Measurements from ENCODE around the genes OR2L8, OR2T29, OR2T27 and ZNF692.

- PRO-cap, 2 experiments: no peak in any of the 2 experiments
Observed at GRCh38 chr1:245857706-245858879, 649.0 kb downstream of the SMYD3 start.

- PRO-cap, 2 experiments: no peak in any of the 2 experiments
Observed at GRCh38 chr1:246193438-246194028, 313.5 kb downstream of the SMYD3 start.

DNA sequence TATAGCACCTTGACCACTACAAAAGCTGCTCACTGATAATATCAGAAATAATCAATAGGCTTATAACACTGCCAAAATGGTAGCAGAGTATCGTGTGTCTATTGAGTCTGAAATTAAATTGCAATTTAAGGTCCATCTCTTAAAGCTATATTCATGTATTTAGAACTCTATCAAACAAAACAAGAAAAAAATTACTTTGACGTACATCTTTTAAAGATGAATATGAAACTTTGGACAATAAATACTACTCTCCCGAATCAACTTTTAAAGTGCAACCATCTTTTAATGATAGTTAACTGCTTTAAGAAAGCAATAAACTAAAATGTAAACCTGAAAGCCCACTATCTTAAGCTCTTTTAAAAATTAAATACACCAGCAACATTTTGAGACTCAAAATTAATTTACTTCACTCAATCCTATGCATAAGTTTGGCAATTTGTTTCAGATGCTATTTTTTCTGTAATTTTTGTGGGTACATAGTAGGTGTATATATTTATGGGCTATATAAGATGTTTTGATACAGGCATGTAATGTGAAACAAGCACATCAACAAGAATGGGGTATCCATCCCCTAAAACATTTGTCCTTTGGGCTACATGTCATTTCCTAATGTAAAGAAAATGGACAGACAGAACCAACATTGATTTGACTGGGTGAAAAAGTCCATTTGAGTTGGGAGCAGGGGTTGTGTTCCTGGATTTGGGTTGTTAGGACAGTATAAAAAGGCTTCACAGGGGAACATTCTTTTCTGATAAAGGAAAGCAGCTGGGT is 256.4 kb downstream of the SMYD3 start:
- PRO-cap, 2 experiments: no peak in any of the 2 experiments

DNA sequence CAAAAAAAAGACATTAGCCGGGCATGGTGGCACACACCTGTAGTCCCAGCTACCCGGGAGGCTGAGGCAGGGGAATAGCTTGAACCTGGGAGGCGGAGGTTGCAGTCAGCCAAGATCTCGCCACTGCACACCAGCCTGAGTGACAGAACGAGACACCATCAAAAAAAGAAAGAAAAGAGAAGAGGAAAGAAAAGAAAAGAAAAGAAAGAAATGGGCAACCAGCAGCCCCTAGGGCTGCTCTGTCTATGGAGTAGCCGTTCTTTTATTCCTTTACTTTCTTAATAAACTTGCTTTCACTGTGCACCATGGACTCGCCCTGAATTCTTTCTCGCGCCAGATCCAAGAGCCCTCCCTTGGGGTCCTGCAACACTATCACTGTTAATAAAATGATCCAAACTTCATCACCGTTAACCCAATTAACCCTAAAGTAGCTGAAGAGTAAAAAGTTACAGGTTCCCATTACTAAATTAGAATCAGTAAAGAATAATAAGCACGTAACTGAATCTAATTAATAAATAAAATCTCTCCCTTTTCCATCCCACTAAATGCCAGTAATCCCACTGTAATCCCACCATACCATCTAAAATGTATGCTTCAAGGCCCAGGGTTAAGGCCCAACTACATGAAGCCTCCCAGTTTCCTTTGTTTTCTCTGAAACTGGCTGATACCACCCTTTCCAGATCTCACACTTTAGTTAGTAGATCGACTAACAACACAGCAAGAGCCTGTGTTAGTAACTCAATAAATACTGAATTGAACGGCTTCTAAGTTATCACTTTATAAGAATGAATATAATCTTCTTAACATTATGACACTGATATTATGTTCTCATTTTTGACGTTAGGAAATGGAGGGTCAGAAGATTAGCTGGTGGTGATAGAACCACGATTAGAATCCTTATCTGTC is 238.3 kb downstream of the SMYD3 start:
- PRO-cap, 2 experiments: no peak in any of the 2 experiments

DNA sequence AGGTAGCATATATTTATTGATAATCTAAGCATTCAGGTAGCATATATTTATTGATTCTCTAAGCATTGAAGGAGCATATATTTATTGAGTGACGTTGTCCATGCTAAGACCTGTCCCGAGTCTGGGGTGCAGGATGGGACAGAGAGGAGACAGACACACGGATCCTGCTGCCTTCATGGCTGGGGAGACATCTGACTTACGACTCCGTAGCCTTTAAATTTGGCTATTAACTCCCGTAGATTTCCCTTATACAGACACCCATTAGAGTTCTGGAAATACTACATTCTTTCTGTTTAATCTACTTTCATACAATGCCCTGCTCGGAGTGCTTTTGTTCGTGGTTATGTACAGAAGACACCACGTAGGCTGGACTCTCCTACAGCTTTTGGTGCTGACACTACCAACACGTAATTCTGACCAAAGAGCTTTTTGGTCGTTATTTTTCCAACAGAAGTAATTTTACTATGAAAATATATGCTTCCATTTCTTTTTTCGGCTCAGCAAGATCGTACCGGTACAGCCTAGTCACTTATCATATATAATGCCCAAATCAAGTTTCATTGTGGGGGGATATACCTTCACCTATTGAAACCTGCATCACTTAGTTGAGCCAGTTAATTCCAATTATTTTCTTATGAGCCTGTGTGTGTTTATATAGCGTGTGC is 1.2 kb downstream of the SCCPDH start:
- PRO-cap, 2 experiments: peak in 1 of 2 experiments; most common minus-strand start position 193 of the sequence (in 1)

- PRO-cap, 2 experiments: no peak in any of the 2 experiments
Observed at GRCh38 chr1:246837461-246838672, 93.9 kb downstream of the AHCTF1 start.

GRCh38 chr1:246884899-246885872 is 46.6 kb downstream of the AHCTF1 start:
- PRO-cap, 2 experiments: no peak in any of the 2 experiments

DNA sequence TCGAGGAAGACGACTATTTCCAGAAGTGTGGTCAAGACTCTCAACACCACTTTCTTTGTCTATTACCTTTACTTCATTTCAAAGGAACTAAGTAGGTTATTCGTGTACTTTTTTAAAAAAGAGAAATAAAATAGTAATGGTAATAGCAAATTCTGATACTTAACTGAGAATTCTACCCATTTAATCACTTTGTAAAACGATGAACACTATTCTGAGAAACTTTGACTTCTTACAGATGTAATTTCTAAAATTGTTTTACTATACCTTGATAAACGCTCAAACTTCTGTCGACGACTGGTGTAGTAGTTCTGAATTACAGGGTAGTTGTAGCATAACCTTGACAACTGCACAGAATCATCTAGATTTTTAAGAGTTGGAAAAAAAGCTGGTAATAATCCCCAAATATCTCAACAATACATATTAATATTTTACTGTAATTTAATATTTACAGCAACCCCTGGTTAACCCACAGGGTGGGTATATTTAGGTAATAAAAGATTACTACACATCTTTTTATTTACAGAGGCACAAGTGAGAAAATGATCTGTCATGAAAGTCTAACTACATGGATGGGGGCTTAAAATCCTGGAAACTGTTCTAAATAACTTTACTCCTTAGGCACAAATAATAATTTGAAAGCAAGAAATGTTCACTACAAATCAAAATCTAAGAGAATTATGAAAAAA is 41.9 kb downstream of the AHCTF1 start:
- PRO-cap, 2 experiments: no peak in any of the 2 experiments

- PRO-cap, 2 experiments: no peak in any of the 2 experiments
Observed at GRCh38 chr1:246907426-246908056, 24.2 kb downstream of the AHCTF1 start.

DNA sequence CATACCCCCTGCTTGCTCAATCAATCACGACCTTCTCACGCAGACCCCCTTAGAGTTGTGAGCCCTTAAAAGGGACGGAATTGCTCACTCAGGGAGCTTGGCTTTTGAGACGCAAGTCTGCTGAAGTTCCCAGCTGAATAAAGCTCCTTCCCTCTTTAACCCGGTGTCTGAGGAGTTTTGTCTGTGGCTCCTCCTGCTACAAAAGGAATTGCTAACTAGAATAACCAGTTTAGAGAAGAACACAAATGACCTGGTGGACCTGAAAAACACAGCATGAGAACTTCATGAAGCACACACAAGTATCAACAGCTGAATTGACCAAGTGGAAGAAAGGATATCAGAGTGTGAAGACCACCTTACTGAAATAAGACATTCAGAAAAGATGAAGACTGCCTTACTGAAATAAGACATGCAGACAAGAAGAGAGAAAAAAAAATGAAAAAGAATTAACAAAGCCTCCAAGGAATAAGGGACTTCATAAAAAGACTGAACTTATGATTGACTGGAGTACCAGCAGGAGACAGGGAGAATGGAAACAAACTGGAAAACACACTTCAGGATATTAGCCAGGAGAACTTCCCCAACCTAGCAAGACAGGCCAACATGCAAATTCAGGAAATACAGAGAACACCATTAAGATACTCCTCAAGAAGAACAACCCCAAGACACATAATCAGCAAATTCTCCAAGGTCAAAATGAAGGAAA is 28.8 kb upstream of the ZNF669 start:
- PRO-cap, 2 experiments: no peak in any of the 2 experiments

DNA sequence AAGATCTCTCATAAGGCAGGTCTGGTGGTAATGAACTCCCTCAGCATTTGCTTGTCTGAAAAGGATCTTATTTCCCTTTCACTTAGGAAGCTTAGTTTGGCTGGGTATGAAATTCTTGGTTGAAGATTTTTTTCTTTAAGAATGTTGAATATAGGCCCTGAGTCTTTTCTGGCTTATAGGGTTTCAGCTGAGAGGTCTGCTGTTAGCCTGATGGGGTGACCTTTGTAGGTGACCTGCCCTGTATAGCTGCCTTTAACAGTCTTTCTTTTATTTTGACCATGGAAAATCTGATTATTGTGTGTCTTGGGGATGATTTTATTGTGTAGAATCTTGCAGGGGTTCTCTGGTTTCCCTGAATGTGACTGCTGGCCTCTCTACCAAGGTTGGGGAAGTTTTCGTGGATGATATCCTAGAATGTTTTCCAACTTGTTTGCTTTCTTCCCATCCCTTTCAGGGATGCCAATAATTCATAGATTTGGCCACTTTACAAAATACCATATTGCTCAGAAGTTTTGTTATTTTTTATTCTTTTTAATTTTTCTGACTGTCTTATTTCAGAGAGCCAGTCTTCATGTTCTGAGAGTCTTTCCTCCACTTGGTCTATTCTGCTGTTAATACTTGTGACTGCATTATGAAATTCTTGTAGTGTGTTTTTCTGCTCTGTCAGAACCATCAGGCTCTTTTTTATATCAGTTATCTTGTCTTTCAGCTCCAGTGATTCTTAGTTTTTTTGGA is 32.0 kb downstream of the ZNF124 start:
- PRO-cap, 2 experiments: no peak in any of the 2 experiments

DNA sequence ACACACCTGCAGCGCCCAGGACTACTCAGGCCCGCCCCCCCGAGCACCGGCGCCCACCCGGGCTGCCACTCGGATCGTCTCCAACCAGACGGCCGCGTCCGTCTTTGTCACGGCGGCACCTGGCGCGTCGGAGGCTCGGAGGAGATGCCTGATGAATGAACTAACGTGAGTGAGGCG is 703 bp downstream of the ZNF496 start:
- PRO-cap, 2 experiments: peak in 1 of 2 experiments; most common minus-strand start position 146 of the sequence (in 1)

GRCh38 chr1:247357481-247358153 is 25.9 kb upstream of the ZNF496 start:
- PRO-cap, 2 experiments: no peak in any of the 2 experiments

DNA sequence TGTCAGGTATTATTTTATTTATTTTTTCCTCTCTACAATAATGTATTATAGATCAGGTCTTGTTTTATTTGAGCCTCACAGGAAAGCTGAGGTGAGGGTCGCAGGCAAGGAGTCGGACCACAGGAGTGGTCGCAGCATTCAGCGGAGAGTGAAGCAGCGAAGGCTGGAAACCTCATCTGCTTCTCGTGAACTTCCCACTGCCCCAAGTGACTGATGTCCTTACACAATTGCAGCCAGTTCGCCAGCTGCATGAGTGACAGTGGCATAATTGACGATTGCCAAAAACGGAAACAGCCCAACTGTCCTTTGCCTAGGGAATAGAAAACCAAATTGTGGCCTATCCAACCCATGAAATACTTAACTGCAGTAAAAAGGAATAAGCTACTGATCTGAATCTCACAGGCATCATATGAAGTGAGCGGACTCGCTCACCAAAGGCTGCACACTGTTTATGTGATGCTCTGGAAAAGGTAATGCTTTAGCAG is 4.4 kb upstream of the NLRP3 start:
- PRO-cap, 2 experiments: no peak in any of the 2 experiments

- PRO-cap, 2 experiments: no peak in any of the 2 experiments
Observed at GRCh38 chr1:247948449-247949083, at the start of gene OR2L8. Gene OR2L8, plus strand, starts transcription at chr1:247948858.

- PRO-cap, 2 experiments: no peak in any of the 2 experiments
Observed at GRCh38 chr1:248562601-248563213, at the start of gene OR2T29. Gene OR2T29, minus strand, starts transcription at chr1:248562772.

DNA sequence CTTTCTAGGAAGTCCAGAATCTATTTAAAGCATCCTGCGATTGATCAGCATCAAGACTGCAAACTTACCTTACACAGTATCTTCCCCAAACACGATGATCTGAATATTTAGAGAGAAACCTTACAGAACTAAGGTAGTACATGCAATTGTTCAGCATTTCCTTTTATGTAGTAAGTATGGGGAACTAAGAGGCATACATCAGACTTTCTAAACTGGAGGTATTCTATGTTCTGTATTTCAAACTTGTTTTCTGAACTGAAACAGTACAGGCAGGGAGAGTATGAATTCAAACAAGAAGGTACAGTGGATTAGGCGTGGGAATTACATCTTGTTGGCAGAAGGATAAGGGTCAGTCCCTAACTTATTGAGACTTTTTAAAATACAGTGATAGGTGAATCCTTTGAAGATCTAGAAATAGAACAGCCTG is at the start of gene OR2T27:
OR2T27 (minus strand) TSS at position 153 of the 427 bp plus-strand sequence.
- PRO-cap, 2 experiments: no peak in any of the 2 experiments

- PRO-cap, 2 experiments: peak in 2 of 2 experiments; most common minus-strand start chr1:248838041 (in 2)
Observed at GRCh38 chr1:248837804-248838129, 257 bp upstream of the ZNF672 start.

DNA sequence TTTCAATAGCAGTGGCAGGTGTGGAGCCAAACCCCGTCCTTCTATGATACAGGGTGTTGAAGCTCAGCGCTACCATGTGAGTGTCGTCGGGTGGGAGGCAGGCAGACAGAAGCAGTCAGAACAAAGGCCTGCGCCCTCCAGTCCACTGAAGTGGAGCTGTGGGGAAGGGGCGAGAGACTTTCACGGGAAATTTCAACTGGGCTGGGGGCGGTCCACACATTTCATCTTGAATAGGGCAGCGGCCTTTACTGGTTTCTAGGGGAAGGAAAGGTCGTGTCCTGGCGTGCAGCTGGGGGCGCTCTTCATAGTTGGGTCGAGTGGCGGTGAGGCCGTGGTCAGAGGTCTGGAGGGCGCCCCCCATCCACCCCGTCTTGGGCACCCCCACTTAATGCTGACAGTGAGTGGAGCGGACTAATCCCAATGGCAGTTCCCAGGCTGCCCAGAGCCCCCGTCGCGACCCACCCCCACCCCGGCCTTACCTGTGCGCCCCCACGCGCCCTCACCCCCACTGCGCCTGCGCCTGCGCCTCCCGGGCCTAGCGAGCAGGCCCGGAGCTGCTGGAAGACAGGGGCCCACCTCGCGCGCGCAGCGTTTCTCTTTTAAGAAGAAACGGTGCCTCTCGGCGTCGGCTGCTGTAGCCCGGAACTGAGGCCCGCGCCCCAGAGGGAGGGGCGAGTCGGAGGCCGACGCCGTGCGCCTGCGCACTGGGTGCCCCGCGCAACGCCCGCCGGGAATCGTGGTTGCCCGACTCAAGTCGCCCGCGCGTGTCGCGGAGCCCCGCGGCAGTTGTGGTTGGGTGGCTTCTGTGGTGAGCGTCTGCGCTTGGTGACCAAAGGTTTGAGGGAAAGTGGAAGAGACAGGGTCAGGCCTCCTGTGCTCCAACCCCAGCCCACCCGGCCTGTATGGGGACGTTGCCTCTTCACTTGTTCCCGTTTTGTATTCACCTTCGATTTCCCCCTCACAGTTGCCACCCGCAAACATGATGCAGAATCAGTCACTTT is at the start of gene ZNF692:
ZNF692 (minus strand) TSS at position 647 of the 1,001 bp plus-strand sequence.
- PRO-cap, 2 experiments: peak in 2 of 2 experiments; most common plus-strand start position 733 of the sequence (in 1); most common minus-strand start position 647 of the sequence (in 2)